Gastroesophageal sphincter (tissue), 4 donors: ENCODE measurements around the genes PPP1CA, GSTP1 and TCIRG1.

- PRO-cap = bidirectional peak, plus-strand start at chr11:67401666, minus-strand start at chr11:67401583; bidirectional peak, plus-strand start at chr11:67402075, minus-strand start at chr11:67401825
- RAMPAGE, long total RNA, 4 experiments = start-site peak on the minus strand in 3 of 4 experiments, at chr11:67401491-67401861 at its widest, 19 to 924 reads per replicate
Measured at GRCh38 chr11:67401276-67402357, at the start of gene PPP1CA. PPP1CA (minus strand) TSS chr11:67401858.

GRCh38 chr11:67407055-67407647, 3.3 kb downstream of the TBC1D10C start:
- PRO-cap = no peak
- RAMPAGE, long total RNA, 4 experiments = no peak in any of the 4 experiments

GRCh38 chr11:67490502-67491161, 7.8 kb downstream of the AIP start:
- PRO-cap = no peak
- RAMPAGE, long total RNA, 4 experiments = no peak in any of the 4 experiments

- PRO-cap = no peak
- RAMPAGE, long total RNA, 4 experiments = no peak in any of the 4 experiments
Measured at GRCh38 chr11:67502464-67503070, 2.6 kb downstream of the PITPNM1 start.

- PRO-cap = bidirectional peak, plus-strand start at chr11:67506213, minus-strand start at chr11:67506114
- RAMPAGE, long total RNA, 4 experiments = no peak in any of the 4 experiments
Measured at GRCh38 chr11:67505594-67506431, 650 bp upstream of the PITPNM1 start.

GRCh38 chr11:67579236-67580078, 4.2 kb upstream of the GSTP1 start:
- PRO-cap = no peak
- RAMPAGE, long total RNA, 4 experiments = no peak in any of the 4 experiments

DNA sequence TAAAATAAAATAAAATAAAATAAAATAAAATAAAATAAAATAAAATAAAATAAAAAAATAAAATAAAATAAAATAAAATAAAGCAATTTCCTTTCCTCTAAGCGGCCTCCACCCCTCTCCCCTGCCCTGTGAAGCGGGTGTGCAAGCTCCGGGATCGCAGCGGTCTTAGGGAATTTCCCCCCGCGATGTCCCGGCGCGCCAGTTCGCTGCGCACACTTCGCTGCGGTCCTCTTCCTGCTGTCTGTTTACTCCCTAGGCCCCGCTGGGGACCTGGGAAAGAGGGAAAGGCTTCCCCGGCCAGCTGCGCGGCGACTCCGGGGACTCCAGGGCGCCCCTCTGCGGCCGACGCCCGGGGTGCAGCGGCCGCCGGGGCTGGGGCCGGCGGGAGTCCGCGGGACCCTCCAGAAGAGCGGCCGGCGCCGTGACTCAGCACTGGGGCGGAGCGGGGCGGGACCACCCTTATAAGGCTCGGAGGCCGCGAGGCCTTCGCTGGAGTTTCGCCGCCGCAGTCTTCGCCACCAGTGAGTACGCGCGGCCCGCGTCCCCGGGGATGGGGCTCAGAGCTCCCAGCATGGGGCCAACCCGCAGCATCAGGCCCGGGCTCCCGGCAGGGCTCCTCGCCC, at the start of gene GSTP1:
Gene GSTP1 (plus strand): TSS at position 489 of the 623 bp plus-strand sequence.
- PRO-cap = bidirectional peak, plus-strand start at position 521 of the sequence, minus-strand start at position 243 of the sequence
- RAMPAGE, long total RNA, 4 experiments = start-site peak on the plus strand in 4 of 4 experiments, centred at positions 495 to 505 of the sequence, 2,261 to 7,342 reads per replicate

DNA sequence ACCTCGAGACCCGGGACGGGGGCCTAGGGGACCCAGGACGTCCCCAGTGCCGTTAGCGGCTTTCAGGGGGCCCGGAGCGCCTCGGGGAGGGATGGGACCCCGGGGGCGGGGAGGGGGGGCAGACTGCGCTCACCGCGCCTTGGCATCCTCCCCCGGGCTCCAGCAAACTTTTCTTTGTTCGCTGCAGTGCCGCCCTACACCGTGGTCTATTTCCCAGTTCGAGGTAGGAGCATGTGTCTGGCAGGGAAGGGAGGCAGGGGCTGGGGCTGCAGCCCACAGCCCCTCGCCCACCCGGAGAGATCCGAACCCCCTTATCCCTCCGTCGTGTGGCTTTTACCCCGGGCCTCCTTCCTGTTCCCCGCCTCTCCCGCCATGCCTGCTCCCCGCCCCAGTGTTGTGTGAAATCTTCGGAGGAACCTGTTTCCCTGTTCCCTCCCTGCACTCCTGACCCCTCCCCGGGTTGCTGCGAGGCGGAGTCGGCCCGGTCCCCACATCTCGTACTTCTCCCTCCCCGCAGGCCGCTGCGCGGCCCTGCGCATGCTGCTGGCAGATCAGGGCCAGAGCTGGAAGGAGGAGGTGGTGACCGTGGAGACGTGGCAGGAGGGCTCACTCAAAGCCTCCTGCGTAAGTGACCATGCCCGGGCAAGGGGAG, 461 bp downstream of the GSTP1 start:
- PRO-cap = bidirectional peak, plus-strand start at position 549 of the sequence, minus-strand start at position 400 of the sequence
- RAMPAGE, long total RNA, 4 experiments = no peak in any of the 4 experiments

GRCh38 chr11:67613567-67614960, 7.3 kb downstream of the NDUFV1 start:
- PRO-cap = no peak
- RAMPAGE, long total RNA, 4 experiments = no peak in any of the 4 experiments

- PRO-cap = no peak
- RAMPAGE, long total RNA, 4 experiments = start-site peak on the minus strand in 1 of 4 experiments, at chr11:67645168-67645173 at its widest, 17 reads per replicate
Measured at GRCh38 chr11:67644910-67645487, 5.4 kb upstream of the TBX10 start.

- PRO-cap = no peak
- RAMPAGE, long total RNA, 4 experiments = no peak in any of the 4 experiments
Measured at GRCh38 chr11:68011124-68011501, 986 bp downstream of the ALDH3B1 start.

GRCh38 chr11:68038643-68039149, at the start of gene TCIRG1:
TCIRG1 (plus strand) TSS chr11:68039025.
- PRO-cap = bidirectional peak, plus-strand start at chr11:68039053, minus-strand start at chr11:68038917
- RAMPAGE, long total RNA, 4 experiments = start-site peak on the plus strand in 3 of 4 experiments, at chr11:68038993-68039079 at its widest, 34 to 197 reads per replicate

DNA sequence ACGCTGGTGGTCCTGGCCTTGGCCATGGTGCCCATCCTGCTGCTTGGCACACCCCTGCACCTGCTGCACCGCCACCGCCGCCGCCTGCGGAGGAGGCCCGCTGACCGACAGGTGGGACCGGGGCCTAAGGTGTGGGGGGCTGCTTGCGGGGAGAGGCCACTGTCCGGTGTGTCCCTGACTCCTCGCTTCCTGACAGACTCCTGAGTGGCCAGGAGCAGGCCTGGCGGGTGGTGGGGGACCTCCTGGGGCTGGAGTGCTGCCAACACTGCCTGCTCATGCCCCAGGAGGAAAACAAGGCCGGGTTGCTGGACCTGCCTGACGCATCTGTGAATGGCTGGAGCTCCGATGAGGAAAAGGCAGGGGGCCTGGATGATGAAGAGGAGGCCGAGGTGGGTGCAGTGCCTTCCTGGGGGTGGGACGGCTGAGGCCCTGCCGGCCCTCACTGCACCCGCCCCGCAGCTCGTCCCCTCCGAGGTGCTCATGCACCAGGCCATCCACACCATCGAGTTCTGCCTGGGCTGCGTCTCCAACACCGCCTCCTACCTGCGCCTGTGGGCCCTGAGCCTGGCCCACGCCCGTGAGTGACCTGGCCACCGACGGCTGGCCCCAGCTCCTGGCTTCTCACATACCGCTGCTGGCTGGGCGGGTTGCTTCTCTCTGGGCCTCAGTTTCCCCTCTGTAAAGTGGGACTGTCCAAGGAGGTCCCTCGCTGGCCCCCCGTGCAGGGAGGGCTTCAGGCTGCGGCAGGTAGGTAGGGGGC, 11.0 kb downstream of the TCIRG1 start:
- PRO-cap = no peak
- RAMPAGE, long total RNA, 4 experiments = no peak in any of the 4 experiments

- PRO-cap = no peak
- RAMPAGE, long total RNA, 4 experiments = no peak in any of the 4 experiments
Measured at GRCh38 chr11:68053681-68054643, 15.1 kb downstream of the TCIRG1 start.

- PRO-cap = no peak
- RAMPAGE, long total RNA, 4 experiments = no peak in any of the 4 experiments
Measured at GRCh38 chr11:68075544-68075926, 36.7 kb downstream of the TCIRG1 start.

GRCh38 chr11:68076001-68076206, 37.1 kb downstream of the TCIRG1 start:
- PRO-cap = no peak
- RAMPAGE, long total RNA, 4 experiments = no peak in any of the 4 experiments

DNA sequence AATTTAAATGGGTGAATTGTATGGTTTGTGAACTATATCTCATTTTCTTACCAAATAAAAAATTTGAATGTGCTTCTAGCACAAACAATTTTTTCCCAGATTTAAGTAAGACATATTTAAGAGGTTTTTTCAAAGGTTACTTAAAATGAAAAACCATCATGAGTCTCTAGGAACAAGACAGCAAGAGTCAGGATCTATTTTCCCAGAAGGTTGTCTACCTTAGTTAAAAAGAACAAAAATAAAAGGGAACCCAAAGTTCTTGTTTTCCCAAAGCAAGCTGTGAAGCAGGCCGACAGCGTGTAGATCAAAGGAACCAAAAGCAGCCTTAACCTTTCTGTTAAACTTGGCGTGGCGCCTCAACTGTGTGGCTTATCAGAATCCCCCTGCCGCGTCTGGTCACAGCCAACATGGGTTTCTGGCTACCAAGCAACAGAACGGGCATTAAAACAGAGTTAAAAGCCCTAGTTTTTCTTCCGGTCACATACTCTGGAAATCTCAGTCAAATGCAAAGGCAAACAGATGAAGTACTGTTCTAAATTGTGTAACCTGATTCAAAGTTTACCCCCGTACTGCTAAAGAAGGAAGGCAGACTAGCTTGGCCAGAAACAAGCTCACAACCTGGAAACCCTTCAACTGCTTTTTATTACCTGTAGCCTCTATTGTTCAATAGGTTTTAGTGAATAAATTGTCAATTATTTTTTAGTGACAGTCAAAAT, 21.7 kb downstream of the CHKA start:
- PRO-cap = no peak
- RAMPAGE, long total RNA, 4 experiments = no peak in any of the 4 experiments

- PRO-cap = bidirectional peak, plus-strand start at chr11:68128550, minus-strand start at chr11:68128425
- RAMPAGE, long total RNA, 4 experiments = no peak in any of the 4 experiments
Measured at GRCh38 chr11:68127950-68129149, 7.2 kb upstream of the CHKA start.

- PRO-cap = no peak
- RAMPAGE, long total RNA, 4 experiments = no peak in any of the 4 experiments
Measured at GRCh38 chr11:68170678-68171275, 42.3 kb downstream of the KMT5B start.

GRCh38 chr11:68257593-68258737, 13.8 kb downstream of the C11orf24 start:
- PRO-cap = no peak
- RAMPAGE, long total RNA, 4 experiments = no peak in any of the 4 experiments